Pericardium fibroblast (primary cell): ENCODE measurements around a stretch of chr6.

DNA sequence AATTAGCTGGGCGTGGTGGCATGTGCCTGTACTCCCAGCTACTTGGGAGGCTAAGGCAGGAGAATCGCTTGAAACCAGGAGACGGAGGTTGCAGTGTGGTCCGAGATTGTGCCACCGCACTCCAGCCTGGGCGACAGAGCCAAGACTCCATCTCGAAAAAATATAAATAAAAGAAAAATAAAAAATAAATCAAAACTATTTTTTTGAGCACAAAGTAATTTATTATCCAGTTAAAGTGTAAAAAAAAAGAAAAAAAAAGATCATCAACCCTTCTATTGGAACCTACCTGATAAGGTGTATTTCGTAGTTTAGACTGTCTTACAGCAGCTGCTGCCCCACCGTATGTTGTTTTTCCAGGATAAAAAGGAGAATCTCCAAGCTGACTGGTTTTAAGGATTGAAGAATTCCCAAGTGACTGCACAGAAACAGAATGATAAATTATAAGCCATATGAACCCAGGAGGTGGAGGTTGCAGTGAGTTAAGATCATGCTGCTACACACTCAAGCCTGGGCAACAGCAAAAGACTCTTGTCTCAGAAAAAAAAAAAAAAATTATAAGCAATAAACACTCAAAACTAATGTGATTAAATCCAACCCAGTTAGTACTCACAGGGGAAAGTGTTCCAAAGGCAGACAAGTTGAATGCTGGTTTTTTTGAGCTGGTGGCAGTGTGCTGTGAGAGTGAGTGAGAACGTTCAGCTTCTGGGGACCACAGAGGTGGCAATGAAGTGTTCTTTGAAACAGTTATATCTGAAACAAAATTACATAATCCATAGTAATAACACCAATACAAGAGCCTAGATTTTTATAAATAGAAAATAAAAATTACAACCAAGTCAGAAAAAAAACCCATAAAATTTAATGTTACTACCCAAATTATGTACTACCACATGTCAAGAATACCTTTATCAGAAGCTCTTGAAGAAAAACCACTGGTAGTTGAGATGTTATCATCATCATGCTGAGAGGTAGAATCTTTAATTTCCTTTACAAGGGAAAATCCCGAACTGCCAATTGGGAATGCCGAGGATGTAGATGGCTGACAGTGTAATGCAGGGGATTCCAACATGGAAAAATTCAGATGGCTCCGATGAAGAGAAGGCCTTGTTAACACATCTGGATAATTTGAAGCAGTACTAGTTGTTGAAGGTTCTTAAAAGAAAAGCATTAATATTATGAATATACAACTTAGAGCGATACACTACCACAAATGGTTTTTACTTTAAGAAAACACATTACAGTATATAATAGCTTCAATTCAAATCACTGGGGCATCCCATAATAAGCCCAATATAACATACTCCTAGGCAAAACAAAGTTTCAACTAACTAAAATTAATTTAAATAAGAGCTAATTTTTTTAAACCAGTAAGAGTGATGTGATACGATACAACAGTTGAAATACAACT, 31.6 kb downstream of the NUP153 start:
- RAMPAGE, long total RNA = no peak

DNA sequence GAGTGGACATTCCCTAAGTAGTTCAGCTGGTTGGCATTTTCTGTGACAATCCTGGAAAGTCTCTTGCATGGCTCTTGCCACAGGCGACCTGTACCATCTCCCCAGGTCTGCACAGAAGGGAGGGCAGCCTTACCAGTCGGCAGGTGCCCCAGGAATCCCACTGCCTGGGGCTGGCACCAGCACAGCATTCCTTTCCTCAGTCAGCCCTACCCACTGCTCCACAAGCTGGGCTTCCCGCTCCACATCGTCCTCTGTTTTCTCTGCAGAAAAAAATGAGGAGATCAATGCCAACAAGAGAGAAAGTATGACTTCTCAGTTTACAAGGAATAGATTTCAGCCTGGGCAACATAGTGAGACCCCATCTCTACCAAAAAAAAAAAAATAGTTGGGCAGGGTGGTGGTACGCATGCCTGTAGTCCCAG, 78.7 kb upstream of the NUP153 start:
- RAMPAGE, long total RNA = no peak

DNA sequence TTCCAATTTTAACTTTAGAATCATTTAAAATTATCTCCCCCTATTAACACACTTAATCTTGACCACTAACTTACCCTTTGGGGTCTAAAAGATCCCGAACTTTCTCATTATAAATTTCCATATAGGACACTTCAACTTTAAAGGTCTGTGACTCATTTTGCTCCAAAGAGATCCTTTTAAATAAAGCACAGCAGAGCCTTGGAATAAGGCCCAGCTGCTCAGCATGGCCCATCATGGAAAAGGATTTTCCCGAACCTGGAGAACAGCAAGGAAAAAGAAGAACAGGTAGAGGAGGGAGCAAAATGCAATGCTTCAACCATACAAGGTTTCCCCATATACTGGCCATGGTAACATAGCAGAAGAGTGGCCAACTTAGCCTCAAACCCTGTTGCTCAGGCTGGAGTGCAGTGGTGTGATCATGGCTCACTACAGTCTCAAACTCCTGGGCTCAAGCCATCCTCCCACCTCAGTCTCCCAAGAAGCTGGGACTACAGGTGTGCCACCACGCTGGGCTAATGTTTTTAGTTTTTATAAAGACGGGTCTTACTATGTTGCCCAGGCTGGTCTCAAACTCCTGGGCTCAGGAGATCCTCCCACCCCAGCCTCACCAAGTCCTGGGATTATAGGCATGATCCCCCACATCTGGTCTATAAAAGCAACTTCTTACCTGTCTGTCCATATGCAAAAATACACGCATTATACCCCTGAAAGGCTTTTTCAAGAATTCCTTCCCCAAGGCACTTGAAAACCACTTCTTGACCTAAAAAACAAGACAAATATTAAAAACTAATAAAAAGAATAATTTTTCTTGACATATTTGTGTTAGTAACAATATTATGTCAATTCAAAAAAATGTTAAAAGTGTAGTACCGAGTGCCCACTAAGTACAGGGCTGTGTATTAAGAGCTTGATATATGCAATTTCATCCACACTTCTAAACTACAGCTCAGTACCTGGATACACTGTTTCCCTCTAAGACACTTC, 131.8 kb downstream of the KIF13A start:
- RAMPAGE, long total RNA = no peak

GRCh38 chr6:17940434-17940848, 47.0 kb downstream of the KIF13A start:
- RAMPAGE, long total RNA = no peak

DNA sequence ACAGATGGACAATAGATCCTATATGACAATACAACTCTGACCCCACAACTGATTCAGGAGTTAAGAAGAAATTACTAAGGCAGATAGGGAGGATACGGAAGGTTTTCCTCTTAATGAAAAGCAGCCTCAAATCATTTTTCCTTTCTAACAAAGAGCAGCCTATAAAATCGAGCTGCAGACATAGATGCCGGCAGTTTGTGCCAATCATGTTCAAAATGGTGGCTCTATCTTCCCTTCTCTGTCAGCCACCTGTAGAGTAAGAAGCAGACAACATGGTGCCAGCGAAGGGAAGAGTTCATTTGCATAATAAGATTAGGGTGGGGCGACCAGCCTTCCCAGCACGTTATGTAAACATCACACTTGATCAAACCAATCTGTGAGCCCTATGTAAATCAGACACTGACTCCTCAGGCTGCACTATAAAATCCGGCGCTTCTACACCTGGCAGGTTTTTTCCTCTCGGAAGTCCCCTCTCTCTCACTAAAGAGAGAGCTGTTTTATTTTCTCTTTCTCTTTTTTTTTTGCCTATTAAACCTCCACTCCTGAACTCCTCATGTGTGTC, 13.1 kb downstream of the TPMT start:
- RAMPAGE, long total RNA = no peak

GRCh38 chr6:18219404-18220100, 44.8 kb downstream of the DEK start:
- RAMPAGE, long total RNA = no peak

GRCh38 chr6:18256314-18256513, 8.1 kb downstream of the DEK start:
- RAMPAGE, long total RNA = no peak

DNA sequence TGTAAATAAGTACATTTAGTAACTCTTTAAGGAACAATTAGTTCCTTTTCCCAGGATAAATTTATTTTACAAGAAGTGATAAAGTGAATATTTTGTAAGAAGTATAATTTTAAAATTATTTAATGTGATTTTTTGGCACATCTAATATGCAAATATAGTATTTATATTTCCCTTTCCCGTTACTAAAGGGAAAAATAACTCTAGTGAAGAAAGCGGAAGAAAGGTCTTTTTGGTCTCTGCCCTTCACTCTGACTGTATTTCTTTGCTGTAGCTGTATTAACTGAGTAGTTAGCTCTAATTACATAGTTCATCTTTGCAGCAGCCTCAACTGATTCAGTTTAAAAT, 57.4 kb upstream of the RNF144B start:
- RAMPAGE, long total RNA = no peak

GRCh38 chr6:19153396-19153902, 683.7 kb upstream of the ID4 start:
- RAMPAGE, long total RNA = no peak

DNA sequence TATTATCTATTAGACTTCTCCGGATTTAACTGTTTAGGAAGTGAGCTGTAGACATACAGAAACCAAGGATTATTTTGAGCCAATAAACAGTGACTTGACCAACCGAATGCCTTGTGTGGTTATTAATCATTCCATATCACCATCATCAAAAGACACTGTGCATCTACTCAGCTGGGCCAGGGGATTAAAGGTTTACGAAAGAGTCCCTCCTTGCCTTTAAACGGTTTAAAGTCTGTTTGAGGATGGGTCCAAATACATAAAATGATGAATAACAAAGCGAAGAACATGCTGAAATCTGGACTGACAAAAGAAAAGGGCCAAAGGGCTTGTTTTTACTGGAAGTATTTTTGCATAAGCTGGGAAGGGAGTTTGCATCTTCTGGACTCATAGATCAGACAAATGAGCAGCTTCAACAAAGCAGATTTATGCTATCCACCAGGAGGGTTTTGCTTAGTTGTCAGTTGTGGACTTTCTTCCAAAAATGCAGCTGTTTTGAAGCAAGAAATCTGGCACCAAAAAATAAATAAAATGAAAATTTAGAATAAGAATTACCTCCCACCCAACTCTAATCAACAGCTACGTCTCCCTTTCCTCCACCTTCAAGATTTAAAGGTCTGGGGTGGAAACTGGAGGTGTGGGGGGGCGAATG, 33.6 kb upstream of the ID4 start:
- RAMPAGE, long total RNA = no peak

GRCh38 chr6:19841237-19841994, 4.2 kb downstream of the ID4 start:
- RAMPAGE, long total RNA = no peak

DNA sequence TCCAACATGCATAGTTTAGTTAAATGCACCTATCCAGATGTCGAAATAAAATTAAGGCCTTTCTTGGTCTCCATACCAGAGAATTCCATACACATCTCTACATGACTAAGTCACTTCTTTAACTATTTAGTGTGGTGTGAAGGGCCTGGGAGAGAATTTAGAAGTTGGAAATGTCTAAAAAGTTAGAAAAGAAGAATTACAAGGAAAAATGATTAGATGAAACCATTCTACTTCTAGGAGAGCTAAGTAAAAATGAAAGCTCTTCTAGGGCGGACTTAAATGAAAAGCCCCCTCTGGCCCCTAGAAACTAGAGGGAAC, 65.6 kb downstream of the ID4 start:
- RAMPAGE, long total RNA = no peak

- RAMPAGE, long total RNA = no peak
Measured at GRCh38 chr6:20206785-20207234, 5.5 kb downstream of the MBOAT1 start.

- RAMPAGE, long total RNA = no peak
Measured at GRCh38 chr6:20319227-20320437, 82.0 kb upstream of the E2F3 start.

DNA sequence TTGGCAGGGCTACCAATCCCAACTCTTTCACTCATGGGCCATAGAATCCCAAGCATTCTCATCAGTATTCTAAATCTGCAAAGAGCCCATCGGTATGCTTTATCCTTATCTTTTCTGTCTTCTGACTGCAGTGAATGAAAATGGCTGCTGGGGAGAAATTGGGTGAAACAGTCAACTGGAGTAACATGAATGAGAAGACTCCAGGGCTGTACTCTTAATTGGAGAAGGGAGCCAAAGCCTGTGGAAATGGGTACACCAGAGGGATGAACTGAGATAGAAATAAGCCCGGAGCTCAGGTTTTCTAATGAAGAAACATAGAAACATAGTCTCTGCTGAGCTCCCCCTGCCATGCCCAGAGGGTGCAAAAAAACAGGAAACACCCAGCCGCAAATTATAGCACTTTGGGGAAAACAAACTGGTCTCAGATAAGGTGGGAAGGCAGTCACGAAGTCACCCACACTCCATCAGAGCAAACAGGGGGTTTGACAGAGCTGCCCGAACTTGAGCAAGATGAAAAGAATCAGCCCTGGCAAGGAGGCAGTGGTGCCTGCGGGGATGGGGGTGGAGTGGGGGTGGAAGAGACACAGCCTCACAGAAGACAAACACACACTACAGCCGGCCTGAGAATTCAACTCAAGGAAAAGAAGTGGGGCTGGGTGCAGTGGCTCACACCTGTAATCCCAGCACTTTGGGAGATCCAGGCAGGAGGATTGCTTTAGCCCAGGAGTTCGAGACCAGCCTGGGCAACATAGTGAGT, 35.3 kb upstream of the E2F3 start:
- RAMPAGE, long total RNA = no peak

DNA sequence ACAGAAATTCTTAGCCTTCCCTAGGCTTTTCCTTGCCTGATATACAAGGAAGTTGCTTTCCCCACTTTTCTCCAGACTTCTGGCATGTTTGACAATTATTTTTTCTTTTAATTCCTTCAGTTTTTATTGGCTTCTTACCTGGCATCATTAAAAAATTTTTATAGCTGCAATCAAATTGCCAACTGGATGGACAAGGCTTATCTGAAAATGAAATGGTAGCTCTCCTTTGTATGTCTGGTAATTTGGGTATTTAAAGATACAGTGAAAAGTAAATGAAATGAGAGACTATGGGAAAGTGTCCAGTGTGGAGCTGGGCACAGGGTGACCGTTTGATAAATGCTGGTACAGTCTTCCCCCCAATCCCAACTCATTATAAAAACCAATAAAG, 15.3 kb downstream of the E2F3 start:
- RAMPAGE, long total RNA = no peak

- RAMPAGE, long total RNA = no peak
Measured at GRCh38 chr6:20455119-20456153, 53.8 kb downstream of the E2F3 start.

DNA sequence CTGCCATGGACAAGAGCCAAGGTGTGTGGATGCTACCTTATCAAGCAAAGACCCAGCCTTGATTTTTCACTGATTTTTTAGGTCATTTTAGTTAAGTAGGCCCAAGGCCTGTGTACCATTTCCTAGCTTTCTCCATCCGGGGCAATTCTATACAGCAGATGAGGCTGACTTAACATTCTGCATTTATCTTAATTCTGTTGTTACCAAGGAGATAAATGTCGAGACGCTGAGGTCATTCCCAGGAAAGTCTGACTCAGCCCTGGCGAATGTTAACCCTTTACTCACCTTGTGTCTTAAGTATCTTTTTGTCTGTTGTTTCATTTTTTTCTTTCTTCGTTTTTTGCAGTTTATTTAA, 276.9 kb downstream of the CDKAL1 start:
- RAMPAGE, long total RNA = no peak

DNA sequence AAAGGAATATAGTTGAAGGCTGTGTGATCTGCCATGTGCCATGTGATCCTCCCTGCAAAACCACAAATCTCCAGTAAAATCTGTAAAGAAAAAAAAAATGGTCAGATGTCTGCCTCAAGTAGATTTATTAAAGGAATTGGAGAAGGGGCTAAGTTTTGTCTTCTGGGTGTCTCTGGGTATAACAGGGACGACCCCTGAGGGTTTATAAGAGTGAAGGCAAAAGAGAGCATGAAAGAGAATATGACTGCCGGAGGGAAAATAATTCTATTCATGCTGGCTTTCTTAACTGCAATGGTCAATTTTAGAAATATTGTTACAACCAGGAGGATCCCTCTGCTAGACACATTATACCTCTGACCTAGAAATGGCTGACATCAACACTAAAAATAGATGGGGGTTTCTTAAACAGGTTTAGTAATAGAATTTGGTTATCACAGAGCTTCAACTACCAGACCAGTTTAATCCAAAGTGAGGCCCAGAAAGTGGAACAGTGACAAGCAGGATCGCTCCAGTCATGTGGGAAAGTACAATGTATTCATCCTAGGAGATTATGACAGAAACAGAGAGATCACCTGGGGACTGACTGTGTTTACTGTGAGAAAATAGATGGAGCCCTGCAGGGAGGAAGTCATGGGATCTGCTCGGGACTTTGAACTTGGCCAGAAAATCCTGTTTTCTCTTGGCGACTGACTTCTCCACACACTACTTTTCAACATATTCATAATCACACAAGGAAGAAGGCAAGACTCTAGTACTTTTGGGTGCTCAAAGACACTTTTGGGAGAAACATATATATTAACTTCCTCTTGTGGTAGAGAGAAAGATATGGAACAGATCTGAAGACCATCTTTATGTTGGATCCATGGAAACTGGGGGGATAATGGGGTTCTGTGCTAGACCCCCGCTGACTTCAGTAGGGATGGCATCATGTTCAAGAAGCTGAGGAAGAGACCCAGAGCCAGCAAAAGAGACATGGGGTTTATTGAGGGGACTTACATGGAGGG, 238.8 kb upstream of the SOX4 start:
- RAMPAGE, long total RNA = no peak

DNA sequence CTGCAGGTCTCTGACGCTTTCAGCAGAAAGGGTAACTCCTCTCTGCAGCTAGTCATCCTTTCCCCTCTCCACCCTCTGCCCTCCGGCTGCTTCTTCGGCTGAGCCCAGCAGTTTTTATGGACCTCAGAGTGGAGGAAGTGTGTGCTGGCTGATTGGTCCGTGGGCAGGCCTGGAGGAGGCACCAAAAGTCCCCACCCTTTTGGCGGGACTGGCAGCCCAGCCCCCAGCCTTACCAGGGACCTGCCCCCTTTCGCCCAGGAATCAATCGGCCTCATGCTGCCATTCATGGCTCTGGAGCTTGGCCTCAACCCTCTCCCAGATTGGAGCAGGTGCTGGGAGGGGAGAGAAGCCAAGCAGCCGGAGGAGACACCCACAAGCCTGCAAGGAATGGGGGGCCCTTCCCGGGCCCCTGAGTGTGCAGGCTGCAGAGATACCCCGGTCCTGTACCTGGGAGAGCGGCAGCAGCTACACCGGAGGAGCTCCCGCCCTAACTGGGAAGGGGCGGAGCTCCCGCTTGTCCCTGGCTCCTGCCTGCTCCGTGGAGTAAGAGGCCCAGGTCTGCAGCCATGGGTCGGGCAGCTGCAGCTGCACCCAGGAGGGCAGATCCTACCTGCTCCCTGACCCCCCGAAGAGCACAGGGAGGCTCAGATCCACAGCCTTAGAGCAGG, 170.3 kb upstream of the SOX4 start:
- RAMPAGE, long total RNA = no peak